SUDHL5 (cell line): ENCODE measurements around the genes ACSM2B, LYRM1 and UQCRC2.

DNA sequence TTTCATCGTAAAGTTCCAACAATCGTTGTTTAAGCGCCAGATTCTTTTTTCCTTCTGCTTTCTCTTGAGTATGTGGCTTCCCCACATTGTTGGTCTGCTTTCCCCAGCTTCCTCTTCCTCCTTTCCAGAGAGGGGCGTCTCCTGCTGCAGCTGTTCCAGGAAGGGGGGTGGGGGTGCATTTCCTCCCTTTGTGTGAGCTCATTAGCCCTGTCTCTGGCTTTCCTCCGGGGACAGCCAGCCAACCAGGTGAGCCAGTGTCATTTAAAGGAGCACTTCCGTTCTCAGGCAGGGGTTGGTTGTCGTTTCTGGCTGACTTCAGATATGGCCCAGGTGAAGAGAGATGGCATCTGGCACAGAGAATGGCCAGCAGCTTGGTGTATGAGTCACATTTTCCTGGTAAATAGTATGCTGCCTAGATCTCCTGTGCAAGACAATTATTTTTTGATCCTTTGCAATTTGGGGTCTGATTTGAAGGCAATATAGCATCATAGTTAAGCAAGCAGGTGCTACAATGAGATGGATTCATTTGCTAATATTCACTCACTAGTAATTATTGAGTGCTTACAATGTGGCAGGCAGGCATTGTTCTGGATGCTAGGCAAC is 79.7 kb downstream of the GPRC5B start:
- PRO-cap: no peak

DNA sequence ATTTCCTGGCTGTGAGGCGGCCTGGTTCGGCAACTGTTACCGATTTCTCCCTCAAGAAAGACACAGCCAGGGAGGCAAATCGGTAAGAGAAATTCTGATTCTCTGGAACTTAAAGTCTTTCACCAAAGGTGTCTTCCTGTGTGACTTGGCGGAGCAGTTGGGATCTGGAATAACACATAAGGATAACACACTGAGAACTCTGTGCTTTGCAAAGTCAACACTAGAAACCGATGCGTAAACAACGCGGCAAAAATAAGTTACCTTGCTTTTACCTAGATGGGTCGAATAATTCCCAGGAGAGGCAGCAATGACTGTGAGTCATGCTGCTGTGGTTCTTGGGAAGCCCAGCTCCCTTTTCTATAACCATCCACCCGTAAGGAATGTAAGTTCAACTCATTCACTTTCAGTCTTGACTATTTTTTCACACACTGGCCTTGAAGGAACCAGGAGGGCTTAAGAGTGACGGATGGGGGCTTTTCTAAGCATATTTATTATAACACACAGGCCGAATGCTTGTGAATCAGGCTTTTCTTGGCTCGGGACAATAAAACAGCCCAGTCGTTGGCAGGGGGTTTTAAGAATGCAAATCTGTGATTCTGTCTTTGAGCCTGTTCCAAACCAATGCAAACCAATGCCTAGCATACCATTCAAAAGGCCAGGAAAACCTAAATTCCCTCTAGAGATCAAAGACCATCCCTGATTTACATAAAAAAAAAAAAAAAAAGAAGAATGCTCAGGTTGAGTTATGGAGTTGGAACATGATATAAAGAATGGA is 24.1 kb downstream of the GPRC5B start:
- PRO-cap: no peak

DNA sequence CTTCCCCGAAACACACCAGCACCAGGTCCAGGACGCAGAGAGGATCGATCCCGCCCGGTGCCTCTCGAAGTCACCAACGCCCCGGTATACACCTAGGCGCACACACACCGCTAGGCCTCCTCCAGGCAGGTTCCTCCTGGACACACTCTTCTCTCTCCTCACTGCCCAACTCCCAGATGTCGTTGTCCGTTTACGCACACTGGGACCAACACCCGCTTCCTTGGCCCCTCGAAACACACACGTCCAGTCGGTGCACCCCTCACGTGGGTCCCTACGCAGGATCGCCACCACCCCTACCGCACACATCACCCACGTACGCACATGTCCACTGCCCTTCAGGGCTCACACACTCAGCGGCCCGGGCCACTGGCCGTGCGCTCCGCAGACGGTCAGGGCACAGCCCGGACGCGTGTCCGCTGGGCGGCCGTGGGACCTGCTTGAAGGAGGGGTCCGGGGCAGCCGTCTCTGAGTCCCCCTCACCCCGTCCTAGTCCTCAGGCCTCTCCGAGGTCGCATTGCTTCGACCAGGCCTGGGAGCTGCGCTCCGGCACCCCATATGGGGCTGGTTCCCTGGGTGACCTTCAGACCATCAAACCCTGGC is 741 bp upstream of the GPRC5B start:
- PRO-cap: no peak

GRCh38 chr16:20216887-20217388 is 110.4 kb downstream of the GP2 start:
- PRO-cap: no peak

DNA sequence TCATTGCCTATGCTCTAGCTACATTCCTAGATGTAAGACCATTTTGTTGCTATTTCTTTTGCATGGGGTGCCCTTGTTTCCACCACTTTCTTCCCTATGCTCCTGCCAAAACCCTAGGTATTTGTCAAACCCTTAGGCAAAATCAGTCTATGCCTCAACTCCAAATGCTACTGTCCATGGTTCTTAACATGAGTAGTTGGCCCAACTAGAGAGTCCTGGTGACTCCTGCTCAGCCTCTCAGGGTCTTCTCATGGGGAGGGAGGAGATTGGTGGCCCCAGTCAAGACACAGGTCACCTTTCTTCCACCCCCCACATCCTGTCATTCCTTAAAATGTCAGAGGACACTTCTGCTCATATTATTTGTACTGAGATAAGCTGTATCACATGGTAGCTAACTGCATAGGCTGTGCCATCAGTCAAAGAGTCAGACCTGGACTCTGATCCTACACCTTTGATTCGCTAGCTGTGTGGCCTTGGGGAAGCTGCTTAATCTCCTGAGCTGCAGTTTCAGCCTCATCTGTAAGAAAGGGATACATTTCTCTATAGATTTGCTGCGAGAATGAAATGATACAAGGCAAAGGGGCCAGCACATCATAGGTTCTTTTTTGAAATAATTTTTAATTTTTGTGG is 15.0 kb downstream of the ACSM5 start:
- PRO-cap: no peak

GRCh38 chr16:20576175-20576567 is at the start of gene ACSM2B:
Gene ACSM2B (minus strand): TSS chr16:20576367.
- PRO-cap: no peak

DNA sequence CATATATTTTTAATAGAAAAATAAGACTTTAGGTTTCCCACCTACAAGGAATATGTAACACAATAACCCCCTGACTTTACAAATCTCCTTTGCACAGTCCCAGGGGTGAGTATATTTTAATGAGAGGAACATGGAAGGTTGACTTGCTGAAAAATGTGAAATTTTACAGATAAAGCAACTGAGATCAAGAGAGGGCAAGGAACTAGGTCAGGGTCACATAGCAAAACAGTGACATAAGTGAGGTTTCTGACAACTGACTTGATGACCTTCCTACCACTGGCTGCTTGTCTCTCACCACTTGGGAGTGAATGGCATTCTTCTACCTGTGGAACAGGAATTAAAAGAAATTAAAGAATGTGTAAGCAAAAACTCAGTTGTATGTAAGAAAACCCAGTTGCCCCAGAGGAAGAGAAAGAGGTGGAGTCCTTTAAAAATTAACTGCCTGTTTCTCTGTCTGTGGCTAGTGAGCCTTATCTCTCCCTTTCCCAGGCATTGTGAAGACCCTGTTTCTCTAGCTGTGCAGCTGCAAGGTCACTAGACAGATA is 23.6 kb downstream of the ACSM1 start:
- PRO-cap: no peak

DNA sequence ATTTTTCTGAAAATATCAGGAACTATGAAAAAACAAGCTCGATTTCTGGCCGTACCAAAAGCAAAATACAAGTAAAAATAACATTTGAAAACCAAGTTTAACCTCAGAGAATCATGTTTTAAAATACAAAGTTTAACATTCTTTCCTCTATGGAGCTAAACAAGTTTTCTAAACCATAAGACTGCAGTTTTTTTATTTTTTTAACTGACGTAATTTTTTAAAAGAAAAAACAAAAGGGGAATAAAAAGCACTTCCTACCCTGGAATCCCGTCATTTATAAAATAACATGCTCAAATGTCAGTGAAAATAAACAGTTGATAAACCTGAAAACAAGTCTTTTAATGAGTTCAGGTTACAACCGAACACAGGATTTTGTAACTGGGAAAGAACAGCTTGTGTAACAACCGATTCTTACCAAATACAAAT is 7.9 kb downstream of the THUMPD1 start:
- PRO-cap: no peak

DNA sequence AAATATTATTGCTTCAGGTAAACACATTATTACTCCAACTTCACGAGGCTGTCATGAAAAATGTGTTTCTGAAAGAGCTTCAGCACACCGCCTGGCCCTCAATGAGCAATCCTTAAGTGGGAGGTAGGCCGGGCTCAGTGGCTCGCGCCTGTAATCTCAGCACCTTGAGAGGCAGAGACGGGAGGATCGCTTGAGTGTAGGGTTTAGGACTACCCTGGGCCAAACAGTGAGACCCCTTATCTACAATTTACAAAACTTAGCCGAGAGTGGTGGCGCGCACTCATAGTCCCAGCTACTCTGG is 811 bp downstream of the THUMPD1 start:
- PRO-cap: no peak

DNA sequence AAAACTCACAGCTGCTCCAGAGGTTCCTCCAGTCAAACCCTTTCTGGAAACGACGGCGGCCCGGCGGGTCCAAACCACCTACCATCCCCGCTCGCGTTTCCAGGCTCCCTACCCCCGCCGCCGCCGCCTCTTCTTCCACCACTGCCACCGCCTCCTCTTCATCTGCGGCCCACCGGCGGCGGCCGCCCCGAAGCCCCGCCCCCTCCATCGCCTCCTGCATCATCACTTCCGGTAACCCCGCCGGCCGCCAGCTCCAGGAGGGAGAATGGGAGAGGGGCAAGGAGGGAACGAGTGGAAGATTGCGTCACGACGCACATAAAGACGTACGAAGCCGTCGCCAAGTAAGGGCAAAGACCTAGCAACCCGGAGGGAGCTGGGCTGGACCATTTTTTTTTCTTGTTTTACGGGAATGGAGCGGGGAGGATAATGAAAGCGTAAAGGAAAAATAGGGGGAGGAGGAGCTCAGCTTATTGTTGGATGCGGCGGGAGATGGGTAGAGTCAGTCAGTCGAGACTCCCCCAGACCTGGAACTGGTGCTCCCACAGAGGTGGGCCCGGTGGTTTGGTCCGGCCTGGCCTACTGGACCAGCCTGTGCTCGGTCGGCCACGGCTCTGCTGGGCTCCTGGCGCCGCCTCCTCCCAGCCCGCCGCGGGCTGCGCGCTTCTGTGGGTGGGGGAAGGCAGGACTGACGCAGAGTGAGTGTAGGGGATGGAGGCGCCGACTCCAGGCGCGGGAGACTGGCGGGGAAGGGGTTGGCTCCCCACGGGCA is at the start of gene LYRM1:
Gene LYRM1, plus strand, starts transcription at position 577 of the 769 bp plus-strand sequence.
- PRO-cap: bidirectional peak, plus-strand start at position 328 of the sequence, minus-strand start at position 164 of the sequence; bidirectional peak, plus-strand start at position 698 of the sequence, minus-strand start at position 697 of the sequence; bidirectional peak, plus-strand start outside the sequence, minus-strand start at position 739 of the sequence

- PRO-cap: no peak
Observed at GRCh38 chr16:20911458-20911666, 10.8 kb downstream of the LYRM1 start.

- PRO-cap: unidirectional peak, minus-strand start at chr16:21159795
Observed at GRCh38 chr16:21159110-21160148, 955 bp downstream of the LDAF1 start.

DNA sequence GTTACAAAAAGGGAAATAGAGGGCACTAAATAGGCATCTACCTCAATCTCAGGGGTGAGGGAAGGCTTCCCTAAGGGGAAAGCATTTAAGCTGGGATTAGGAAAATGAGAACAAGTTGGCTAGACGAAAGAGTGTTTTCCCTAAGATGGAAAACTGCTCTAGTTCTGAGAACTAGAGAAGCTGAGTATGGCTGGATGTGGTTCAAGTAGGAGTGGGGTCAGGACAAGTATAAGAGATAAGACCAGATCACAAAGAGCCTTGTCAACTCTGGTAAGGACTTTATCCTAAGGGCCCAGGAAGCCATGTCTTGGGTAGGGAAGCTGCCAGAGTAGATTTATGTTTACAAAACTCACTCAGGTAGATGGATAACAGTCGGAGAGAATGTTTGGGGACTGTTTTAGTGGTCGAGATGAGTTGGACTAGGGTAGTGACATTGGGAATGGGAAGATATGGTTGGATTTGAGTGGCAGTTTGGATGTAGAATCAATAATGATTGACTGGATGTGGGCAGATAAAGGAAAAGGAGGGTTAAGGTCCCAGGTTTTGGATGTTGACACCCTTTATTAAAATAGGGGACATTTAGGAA is 1.8 kb downstream of the ANKS4B start:
- PRO-cap: no peak

DNA sequence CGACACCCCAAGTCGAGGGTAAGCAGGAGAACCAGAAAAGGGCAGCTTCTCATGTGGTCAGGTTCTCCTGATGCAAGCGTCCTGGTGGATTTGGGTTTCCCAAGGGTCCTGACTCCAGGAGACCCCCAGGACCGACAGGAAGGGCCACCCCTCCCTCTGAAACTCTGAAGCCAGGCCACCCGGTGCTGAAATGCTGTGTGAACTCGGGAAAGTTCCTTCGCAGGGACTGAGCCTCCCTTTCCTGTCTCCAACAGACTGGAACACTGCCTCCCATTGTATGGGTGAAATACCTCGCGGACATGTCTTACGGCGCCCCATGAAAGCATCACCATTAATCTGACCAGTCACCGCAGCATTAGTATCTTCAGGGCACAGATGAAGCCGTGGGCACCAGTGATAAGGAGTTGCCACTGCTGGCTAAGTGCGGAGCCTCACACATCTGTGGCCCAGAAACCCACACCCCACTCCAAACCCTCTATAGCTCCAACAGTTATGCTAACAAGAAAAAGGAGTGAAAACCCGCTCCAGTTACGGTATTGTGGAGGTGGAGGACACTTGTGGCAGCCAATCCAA is 90.3 kb upstream of the METTL9 start:
- PRO-cap: no peak

- PRO-cap: bidirectional peak, plus-strand start at chr16:21520286, minus-strand start at chr16:21520191; unidirectional peak, minus-strand start at chr16:21520455; unidirectional peak, minus-strand start at chr16:21520498
Observed at GRCh38 chr16:21520013-21520849, 79.1 kb upstream of the METTL9 start.

- PRO-cap: no peak
Observed at GRCh38 chr16:21520850-21521195, 78.6 kb upstream of the METTL9 start.

GRCh38 chr16:21554574-21555361 is 44.6 kb upstream of the METTL9 start:
- PRO-cap: bidirectional peak, plus-strand start at chr16:21555086, minus-strand start at chr16:21554813

DNA sequence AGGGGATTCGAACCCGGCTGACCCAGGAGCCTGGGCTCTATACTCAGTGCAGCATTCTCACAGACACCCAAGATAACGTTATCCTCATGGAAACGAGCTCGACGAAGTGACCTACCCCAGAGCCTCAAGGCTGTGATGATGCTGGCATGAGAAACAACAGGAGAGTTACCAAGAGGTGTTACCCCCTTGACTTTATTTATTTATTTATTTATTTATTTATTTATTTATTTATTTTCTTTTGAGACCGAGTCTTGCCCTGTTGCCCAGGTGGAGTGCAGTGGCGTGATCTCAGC is 36.8 kb downstream of the NPIPB4 start:
- PRO-cap: no peak

DNA sequence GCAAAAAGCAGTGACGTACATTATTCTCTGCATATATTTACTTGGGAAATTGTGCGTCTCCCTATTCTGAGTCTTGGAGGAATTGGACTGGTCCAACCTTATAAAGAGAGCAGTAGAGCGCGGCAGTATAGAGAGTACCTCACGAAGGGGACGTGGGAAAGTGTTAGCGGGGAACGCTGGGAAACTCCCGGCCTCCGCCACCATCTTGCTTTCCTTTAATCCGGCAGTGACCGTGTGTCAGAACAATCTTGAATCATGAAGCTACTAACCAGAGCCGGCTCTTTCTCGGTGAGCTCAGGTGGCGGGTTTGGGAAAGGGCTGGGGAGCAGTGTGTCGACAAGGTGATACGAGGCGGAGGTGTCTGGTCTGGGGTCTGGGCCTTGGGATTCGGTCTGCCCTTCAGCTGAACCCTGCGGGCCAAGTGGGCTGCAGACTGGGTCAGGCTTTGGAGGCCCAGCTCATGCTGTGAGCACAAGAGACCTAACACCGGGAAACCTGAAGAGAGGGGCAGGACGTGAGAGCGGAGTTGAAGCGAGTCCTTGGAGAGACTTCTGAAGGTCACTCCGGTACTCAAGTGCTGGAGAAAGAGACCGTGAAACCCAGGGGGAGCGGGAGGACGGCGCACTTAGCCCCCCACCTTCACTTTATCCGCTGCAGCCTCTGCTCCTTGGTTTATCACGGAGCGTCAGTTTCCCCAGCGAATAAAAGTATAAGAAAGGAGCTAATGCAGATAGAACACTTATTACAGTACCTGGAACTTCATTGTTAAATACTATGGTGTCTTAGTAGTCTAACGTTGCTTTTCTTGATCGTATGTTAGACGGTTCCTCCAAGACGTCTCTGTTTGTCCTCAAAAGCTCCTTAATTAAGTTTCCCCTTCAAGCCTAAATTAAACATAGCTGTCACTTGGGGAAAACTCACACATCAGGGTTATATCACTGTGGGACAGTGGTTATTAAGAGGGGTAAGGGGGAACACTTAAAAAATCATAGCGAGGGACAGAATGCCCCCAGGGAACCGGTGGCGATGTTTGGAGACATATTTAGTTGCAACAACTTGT is at the start of gene UQCRC2:
Gene UQCRC2, plus strand, starts transcription at position 193 of the 1,060 bp plus-strand sequence.
- PRO-cap: bidirectional peak, plus-strand start at position 130 of the sequence, minus-strand start outside the sequence; unidirectional peak, plus-strand start at position 218 of the sequence; unidirectional peak, plus-strand start at position 325 of the sequence

DNA sequence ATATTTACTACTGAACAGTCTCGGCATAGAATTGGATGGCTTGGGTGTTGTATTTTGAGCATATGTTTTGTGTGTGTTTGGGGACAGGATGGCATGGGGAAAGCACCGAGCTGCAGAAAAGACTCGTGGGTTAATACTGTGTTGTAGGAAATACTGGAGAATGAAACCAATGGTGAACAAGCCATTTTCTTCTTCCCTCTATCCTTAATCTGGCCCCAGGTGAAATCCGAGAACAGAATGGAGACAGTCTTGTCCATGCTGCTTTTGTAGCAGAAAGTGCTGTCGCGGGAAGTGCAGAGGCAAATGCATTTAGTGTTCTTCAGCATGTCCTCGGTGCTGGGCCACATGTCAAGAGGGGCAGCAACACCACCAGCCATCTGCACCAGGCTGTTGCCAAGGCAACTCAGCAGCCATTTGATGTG is 18.6 kb downstream of the UQCRC2 start:
- PRO-cap: no peak